Lower leg skin (tissue), 2 donors: Measurements from ENCODE around the gene EFCAB10.

DNA sequence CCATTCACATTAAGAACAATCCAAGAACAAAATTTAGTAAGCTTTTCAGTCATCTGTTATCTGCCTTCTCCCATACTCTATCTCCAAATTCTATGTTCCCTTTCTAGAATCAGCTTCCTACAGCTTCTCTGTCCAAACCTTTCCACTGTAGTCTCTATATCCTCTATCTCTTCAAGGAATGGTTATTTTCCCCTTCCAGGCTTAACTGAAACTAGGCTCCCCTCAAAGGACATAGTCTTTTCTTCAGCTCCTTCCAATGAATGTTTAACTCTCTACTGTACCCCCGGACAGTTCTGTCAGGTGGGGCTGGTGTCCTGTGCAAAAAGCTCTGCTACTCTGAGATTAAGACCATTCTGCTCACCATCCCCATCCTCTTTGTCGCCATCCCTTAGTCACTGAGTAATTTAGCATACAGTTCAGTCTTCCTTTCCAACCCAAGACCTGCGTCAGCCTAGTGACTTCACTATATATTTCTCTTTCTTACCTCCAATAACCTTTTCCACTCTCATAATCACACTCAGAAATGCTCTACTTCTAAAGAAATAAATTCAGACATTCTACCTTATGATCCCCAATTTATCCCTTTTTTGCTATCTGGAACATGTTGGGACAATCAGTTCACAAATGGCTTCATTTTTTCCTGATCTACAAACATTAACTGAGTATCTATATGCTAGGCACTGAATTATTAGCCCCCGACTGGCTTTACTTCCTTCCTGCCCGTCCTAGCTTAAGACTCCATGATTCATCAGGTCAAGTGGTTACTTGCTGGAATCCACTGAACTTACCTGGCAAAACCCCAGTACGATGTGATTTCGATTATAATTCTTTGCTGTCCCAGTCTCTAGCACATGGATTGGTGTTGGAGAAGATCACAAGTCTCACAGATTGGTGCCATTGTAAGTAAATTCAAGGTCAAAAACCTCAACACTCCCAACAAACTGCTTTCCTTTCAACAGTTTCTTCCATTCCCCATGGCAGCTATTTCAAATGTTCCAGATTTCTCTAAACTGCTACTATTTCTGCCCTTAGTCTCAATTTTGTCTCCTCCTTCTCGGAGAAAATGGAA lies 77.3 kb downstream of the ORC5 start:
- PRO-cap: no peak
- RAMPAGE, long total RNA, 2 experiments: no peak in any of the 2 experiments

GRCh38 chr7:104470930-104471194 lies 142.5 kb downstream of the LHFPL3 start:
- PRO-cap: no peak
- RAMPAGE, long total RNA, 2 experiments: no peak in any of the 2 experiments

DNA sequence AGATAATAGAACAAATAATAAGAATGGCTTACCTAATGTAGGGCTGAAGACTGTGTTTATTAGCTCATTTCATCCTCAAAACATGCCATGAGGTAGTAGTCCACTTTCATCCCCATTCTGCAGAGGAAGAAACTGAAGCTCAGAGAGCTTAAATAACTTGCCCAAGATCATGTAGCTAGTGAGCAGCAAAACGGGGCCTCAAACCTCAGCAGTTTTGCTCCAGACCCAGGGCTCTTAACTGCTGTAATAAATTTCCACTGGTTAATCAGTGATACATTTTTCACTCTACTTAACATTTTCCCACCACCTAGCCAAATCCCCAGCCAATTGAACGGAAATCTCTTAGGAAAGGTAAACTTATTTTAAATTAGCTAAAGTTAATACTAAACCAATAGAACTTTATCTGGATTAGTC lies 87.6 kb upstream of the KMT2E start:
- PRO-cap: no peak
- RAMPAGE, long total RNA, 2 experiments: no peak in any of the 2 experiments

DNA sequence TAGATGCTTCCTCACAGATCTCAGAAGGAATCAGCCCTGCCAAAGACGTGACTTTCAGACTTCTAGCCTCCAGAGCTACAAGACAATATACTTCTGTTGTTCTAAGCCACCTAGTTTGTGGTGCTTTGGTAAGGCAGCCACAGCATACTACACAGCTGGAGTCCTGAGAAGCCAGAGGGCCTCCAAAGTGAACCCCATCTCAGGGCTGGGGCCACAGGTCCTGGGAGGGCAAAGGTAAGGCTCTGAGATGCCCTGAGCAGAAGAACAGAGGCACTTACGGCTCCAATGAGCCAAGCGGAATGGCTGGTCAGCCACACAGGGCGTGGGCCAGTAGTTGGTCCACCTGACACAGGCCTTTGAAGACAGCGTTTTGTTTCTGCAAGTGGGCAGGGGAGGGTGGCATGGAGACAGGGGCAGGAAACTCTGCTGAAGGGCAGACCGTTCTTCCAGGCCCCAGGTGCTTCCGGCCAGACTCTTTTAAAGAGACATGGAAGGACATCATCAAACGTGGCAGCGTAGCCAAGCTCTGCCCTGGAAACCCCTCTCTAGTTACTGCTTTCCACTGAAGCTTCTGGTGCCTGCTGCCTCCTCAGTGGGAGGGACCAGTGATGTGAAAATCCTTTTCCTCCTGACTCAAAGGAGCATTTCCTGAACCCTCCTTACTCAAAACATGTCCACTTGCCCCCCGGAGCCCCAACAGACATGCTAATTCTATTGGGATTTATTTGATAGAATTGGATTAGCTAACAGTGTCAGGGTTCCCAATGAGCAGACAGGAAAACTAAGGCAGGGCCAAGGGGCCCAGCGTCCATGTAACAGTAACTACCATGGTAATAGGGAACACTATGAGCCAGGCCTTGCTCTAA lies 77.5 kb upstream of the KMT2E start:
- PRO-cap: no peak
- RAMPAGE, long total RNA, 2 experiments: no peak in any of the 2 experiments

- PRO-cap: unidirectional peak, minus-strand start at chr7:105004073
- RAMPAGE, long total RNA, 2 experiments: no peak in any of the 2 experiments
Observed at GRCh38 chr7:105003305-105004443, 10.3 kb upstream of the KMT2E start.

- PRO-cap: no peak
- RAMPAGE, long total RNA, 2 experiments: no peak in any of the 2 experiments
Observed at GRCh38 chr7:105073344-105073963, 59.4 kb downstream of the KMT2E start.

DNA sequence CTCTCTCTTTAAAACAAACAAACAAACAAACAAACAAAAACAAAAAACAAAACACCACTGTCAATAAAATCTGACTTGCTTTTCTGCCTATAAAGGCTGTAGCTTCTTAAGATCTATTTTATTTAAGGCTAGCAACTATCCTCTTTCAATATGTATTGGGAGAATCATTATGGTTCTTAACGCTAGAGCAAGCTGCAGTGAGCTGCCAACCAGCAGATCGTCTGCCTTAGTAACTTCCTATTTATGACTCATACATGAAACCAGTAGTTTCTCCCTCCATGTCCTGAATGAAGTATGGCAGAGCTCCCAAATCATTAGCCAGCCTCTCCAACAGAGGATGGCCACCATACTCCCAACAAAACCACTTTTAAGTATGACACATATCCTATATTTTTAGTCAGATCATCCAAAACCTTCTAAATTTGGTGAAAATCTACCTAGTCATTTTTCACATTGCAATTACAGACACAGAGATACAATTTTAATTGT lies 163.5 kb downstream of the SRPK2 start:
- PRO-cap: unidirectional peak, minus-strand start at position 223 of the sequence
- RAMPAGE, long total RNA, 2 experiments: no peak in any of the 2 experiments

- PRO-cap: no peak
- RAMPAGE, long total RNA, 2 experiments: no peak in any of the 2 experiments
Observed at GRCh38 chr7:105273265-105273969, 115.3 kb downstream of the SRPK2 start.

GRCh38 chr7:105493105-105494384 lies 28.5 kb downstream of the PUS7 start:
- PRO-cap: no peak
- RAMPAGE, long total RNA, 2 experiments: no peak in any of the 2 experiments

GRCh38 chr7:105581074-105581830 lies at the start of gene EFCAB10:
Gene EFCAB10 (minus strand): TSS chr7:105581493.
- PRO-cap: no peak
- RAMPAGE, long total RNA, 2 experiments: no peak in any of the 2 experiments

DNA sequence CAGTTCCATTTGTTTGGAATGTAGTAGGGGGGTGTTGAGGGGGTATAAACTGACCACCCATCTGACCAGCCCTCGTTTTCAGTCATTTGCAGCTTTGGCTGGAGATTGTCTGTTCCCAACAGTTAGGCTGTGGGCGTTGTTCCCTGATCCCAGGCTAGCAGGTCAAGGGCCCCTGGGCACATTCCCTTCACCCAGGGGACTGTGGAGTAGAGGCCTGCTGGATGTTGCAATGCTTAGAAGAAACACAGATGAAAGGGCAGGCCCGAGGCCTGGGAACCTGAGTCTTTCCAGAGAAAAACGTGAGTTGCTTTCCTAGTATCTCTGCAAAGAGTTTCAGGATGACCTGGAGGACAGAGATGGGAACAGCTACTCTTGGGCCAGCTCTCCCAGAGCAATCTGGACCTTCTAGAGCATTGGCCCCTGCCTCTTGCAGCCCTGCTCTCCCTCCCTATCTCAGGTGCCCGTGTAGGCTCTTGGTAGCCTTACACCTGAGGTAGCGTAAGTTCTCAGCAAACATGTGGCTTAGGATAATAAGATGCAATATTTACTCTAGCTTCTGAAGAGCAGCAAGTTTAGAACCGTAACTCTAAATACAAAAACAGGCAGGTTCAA lies 99.3 kb upstream of the EFCAB10 start:
- PRO-cap: no peak
- RAMPAGE, long total RNA, 2 experiments: no peak in any of the 2 experiments

- PRO-cap: no peak
- RAMPAGE, long total RNA, 2 experiments: no peak in any of the 2 experiments
Observed at GRCh38 chr7:105775933-105776483, 100.4 kb downstream of the ATXN7L1 start.

- PRO-cap: no peak
- RAMPAGE, long total RNA, 2 experiments: no peak in any of the 2 experiments
Observed at GRCh38 chr7:105924887-105925279, 38.2 kb upstream of the CDHR3 start.

DNA sequence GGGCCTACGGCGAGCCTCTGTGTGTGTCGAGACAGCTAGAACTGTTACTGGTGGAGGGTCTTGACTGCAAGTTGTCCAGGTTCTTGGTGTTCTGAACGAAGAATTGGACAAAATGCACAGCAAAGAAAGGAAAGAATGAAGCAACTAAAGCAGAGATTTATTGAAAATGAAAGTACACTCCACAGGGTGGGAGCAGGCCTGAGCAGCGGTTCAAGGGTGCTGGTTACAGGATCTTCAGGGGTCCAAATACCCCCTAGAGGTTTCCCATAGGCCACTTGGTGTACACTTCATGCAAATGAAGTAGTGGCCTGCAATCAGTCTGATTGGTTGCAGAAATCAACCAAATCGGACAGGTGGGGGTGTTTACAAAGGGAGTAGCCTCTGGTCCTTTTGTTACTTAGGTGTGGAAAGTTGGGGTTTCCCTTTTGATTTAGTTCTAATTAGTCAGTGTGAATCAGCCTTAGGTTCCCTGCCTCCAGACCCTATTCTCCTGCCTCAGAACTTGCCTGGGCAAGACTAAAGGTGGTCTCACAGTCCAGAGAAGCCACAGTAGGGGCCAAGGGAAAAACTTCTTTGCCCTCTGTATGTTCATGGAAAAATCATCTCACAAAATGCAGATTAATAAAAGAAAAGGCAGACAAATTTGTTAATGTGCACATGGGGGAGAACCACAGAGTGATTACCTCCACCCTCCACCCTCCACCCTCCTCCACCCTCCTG lies 49.6 kb downstream of the SYPL1 start:
- PRO-cap: no peak
- RAMPAGE, long total RNA, 2 experiments: no peak in any of the 2 experiments

DNA sequence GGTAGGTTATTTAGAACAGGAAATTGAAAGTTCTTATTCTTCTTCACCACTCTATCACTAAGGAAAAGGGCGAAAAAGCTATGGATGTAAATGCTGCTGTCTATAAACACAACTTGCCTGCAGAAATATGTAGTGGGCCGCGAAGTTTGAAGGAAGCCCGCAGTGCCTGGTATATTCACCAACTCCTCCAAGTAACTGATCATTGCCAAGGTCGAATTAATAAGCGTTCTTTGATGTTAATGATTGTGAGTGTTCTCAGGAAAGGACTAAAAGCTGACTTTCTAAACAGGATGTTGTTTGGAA lies 965 bp downstream of the SYPL1 start:
- PRO-cap: no peak
- RAMPAGE, long total RNA, 2 experiments: no peak in any of the 2 experiments

GRCh38 chr7:106111499-106112145 lies 490 bp downstream of the SYPL1 start:
- PRO-cap: unidirectional peak, plus-strand start at chr7:106111711; bidirectional peak, plus-strand start at chr7:106111899, minus-strand start at chr7:106111819; bidirectional peak, plus-strand start at chr7:106112014, minus-strand start at chr7:106112010
- RAMPAGE, long total RNA, 2 experiments: no peak in any of the 2 experiments

DNA sequence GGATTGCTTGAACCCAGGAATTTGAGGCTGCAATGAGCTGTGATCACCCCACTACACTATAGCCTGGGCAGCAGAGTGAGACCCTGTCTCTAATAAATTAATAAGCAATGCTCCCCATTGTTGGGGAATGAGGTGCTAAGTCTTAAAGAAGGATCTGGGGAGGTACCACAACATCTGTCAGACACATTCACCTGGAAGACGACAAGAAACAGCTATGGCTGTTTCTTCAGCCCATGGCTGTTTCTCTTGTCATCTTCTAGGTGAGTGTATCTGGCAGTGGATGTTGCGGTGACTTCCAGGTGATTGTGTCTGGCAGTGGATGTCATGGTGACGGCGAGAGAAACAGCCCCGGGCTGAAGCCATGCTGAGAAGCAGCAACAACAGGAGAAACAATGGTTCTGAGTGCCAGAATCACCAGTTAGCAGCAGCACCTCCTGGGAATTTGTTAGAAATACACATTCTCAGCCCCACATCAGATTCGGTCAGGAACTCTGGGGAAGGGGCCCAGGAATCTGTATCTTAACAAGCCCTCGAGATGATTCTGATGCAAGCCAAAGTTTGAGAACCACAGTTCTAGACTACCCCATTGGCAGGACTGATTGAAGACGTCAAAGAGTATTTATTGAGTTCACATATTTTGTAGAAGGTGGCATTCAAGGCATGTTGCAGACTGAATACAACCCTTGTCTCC lies 68.6 kb upstream of the SYPL1 start:
- PRO-cap: no peak
- RAMPAGE, long total RNA, 2 experiments: no peak in any of the 2 experiments

- PRO-cap: no peak
- RAMPAGE, long total RNA, 2 experiments: no peak in any of the 2 experiments
Observed at GRCh38 chr7:106286117-106286485, 1.3 kb upstream of the NAMPT start.

DNA sequence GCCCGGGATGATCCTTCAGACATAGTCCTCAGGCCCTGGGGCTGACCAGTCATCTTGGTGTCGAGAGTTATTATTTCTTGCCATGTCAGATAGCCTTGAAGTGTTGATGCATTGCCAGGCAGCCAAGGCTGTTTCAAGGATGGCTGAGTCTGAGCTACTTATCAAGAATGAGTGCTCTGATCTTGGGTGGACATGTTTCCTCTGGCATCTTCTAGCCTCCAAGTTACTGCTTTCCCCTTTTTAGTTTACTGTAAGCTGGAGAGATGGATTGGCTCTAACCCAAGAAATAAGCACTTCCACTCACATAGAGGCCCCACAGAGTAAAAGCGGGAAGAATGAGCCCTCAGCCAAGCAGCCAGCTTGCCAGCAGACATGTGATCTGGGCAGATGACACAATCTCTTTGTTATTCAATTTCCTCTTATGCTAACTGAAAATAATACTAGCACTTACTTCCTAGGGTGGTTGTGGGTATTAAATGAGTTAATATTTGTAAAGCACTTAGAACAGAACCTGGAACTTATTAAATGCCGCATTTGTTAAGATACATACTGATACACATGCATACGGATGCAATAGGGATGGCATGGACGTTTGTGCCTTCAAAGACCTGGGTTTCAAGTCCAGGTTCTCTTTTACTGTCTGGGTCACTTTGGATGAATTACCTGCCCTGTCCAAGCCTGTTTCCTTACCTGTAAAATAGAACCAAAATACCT lies 136.7 kb upstream of the NAMPT start:
- PRO-cap: no peak
- RAMPAGE, long total RNA, 2 experiments: no peak in any of the 2 experiments

- PRO-cap: no peak
- RAMPAGE, long total RNA, 2 experiments: no peak in any of the 2 experiments
Observed at GRCh38 chr7:106518987-106519392, 142.0 kb downstream of the CCDC71L start.